ENCODE measurements around a stretch of chr12.

DNA sequence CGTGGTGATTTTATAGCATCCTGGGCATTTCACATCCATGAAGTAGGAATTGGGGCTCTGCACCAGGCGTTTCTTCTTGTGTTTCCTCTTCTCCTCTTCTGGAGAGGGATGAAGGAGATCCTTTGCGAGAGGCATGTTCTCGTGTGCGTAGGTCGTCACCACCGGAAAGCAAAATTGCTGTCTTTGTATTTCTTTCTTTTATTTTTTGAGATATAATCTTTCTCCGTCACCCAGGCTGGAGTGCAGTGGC lies 134.5 kb downstream of the TSPAN9 start:
- RRBS, result no CpG with 5 or more reads among the region's 8 CpGs

DNA sequence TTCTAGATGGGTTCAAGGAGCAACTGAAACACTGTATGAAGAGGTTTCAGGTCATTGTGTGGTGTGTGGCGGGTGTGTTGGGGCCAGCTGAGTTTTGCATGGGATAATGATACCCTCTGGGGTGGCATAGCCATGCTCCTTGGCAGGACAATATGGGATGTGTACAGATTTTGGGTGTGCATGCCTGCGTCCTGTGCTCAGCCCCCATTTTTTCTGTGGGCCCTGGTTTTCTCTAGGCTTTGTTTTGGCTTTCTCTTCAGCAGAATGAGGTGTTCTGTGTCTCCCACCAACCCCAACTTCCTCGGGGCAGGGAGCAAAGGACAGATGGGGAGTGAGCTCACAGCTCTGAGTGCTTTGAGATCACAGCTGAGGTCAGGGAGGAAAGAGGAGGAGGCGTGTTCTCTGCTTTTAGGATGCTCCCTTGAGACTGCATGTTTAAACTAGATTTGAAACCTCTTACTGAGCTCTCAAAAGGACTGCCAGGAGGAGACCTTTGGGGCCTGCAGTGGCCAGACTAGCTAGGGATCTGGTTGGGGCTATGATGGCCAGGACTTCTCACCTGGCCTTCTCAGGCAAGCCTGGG lies 140.9 kb downstream of the TSPAN9 start:
- RRBS, result no CpG with 5 or more reads among the region's 4 CpGs

- RRBS, result 95% methylated on average over 4 of the region's 16 CpGs
Measured at GRCh38 chr12:3241395-3242033, 164.3 kb downstream of the TSPAN9 start.

DNA sequence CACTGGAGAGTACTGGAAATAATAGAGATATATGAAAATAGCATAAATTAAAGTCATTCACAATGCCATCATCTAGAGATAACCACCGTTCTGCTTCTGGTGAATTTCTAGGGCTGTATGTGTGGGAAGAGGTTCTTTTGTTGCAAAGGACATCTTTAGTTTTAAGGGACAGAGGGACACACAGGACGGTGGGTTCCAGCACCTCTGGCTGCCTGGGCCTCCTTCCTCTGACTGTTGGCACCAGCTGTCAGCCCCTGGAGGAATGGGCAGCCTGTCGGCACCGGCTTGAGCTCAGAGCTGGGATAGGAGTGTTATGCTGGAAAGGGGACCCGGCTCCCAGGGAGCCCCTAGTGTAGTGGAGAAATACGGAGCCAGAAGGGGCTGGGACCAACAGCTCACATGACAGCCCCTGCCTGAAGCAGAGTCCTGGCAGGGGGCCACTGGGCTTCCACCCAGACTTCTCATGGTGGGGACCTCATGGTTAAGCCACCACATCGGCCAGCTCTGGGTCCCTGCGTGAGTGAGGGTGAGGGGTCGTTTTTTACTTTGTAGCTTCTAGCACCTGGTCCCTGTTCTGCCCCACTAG lies 174.4 kb downstream of the TSPAN9 start:
- RRBS, result 100% methylated on average over 1 of the region's 9 CpGs

DNA sequence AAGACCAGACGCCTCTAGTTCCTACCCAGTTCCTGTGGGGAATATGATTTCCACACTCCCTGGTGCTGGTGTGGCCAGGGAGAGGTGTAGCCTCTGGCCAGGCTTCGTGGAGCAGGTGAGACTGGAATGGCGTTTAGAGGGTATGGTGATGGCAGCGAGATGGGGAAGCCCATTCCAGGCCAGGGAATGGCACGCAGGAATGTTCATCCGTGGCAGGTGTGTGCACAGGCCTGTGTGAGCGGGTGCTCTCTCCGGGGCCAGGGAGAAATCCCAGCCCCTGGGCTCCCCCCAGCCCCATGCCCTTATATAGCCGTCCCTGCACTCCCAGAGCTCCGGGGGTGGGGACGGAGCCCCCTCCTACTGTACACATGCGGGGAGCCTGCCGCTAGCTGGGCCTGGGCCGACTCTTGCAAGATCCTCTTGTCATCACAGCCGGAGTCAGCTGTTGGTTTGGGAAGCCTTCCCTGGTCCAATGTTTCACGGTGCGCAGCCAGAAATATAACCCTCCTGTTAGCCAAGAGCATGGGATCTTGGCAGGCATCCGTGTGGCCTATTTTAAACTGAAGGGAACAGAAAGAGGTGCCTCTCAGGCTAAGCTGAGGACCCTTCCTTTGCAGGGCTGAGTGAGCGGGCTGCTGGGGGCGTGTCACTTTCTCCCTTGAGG lies 175.1 kb downstream of the TSPAN9 start:
- RRBS, result 92% methylated on average over 6 of the region's 20 CpGs

GRCh38 chr12:3264797-3265237 lies 187.6 kb downstream of the TSPAN9 start:
- RRBS, result no CpG with 5 or more reads among the region's 10 CpGs

GRCh38 chr12:3310963-3311460 lies 180.0 kb upstream of the PRMT8 start:
- RRBS, result 59% methylated on average over 4 of the region's 17 CpGs

- RRBS, result no CpG with 5 or more reads among the region's 4 CpGs
Measured at GRCh38 chr12:3315538-3315796, 175.5 kb upstream of the PRMT8 start.

DNA sequence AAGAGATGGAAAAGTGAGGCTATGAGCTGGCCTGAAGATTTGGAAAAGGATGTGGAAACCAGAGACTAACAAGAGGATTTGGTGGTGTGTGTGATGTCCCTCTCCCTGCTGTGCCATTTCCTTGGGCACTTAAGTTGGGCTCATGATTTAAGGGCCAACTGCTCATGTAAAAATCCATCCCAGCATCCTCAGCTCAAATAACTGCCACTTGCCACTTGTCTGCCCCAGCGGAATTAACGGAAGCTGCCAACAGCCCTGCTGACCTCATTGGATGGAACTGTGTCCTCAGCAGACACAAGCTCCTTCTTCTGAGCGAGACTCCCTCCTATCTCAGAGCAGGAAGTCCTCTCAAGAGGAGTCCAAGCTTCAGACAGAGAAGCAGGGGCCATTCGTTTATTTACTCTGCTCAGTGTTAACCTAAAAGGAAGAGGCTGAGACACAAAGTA lies 29.7 kb upstream of the PRMT8 start:
- RRBS, result no CpG with 5 or more reads among the region's 4 CpGs

DNA sequence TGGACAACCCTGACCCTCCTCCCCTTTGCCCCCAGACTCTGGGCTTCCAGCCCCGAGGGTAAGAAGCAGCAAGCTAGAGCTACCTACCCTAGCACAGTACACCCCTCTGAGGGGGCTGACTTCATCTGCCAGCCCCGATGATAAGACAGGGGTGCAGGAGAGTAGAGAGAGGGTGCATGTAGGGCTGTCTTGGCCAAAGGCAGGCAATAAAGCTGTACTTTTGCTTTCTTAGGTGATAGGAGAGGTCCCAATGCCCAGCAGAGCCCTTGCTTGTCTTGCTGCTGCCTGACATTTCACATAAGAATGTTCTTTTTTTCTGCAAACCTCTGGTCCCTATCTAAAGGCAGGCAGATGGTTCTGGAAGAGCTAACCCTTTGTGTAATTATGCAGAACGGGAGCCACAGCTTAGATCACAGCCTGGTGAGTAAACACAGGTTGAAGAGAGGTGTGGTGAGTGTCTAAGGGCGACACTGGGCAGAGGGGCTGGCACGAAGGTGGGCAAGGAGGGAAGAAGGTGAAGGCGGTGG lies 42.6 kb downstream of the PRMT8 start:
- RRBS, result no CpG with 5 or more reads among the region's 6 CpGs

GRCh38 chr12:3913439-3913697 lies 40.2 kb upstream of the PARP11 start:
- RRBS, result no CpG with 5 or more reads among the region's 4 CpGs

- RRBS, result no CpG with 5 or more reads among the region's 11 CpGs
Measured at GRCh38 chr12:3947510-3948335, 74.5 kb upstream of the PARP11 start.

- RRBS, result no CpG with 5 or more reads among the region's 8 CpGs
Measured at GRCh38 chr12:3962440-3963064, 89.4 kb upstream of the PARP11 start.

DNA sequence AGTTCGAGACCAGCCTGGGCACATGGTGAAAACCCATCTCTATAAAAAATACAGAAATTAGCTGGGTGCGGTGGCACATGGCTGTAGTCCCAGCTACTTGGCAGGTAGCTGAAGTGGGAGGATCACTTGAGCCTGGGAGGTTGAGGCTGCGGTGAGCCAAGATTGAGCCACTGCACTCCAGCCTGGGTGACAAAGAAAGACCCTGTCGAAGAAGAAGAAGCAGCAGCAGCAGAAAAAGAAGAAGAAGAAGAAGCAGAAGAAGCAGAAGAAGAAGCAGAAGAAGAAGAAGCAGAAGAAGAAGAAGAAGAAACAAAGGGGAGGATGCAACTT lies 139.5 kb upstream of the PARP11 start:
- RRBS, result no CpG with 5 or more reads among the region's 4 CpGs

DNA sequence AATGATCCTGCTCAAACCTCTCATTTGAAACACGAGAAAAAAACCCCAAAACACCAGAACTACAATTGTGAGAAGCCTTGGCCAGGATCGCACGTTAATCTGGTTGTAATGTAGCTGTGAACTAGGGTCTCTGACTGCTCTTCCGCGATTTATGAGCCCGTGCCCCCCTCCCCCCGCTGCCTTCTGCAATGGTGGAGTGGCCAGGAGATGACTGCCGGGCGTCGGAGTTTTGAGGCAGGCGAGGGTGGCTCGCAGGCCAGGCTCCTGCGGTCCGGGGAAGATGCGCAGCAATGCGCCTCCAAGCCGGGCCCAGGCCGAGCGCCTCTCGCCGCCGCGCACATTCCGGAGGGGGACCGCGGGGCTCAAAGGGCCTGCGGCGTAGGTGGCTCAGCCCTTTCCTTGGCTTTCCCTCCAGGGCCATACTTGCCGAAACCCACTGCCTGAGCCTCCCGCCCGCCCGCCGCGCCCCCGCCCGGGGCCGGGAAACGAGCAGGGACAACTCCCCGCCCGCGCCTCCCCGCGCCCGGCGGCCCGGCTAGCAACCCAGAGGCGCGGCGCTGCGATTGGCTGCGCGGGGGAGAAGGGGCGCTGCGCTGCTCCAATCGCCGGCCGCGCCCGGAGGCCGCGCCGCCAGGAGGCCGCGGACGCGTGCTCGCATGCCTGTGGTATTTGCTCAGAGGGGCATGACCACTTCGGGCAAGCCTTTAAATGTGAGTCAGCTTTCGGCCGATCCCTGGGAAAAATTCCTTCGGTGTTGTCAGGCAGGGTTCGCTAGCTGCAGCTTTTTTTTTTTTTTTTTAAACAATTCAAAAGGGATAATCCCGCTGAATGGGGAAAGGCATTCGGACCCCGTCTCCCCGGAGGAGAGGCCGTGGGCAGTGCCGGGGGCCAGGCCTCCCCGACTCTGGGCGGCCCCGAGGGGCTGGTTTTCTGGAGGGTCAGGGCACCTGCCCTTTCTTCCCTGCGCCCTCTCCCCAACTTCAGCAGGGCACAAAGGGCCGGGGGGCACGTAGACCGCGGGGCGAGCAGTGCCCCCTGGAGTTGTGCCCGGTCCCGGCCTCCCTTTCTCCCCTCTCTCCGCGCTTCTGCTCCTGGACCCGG lies 158.0 kb upstream of the PARP11 start:
- RRBS, result 55% methylated on average over 42 of the region's 92 CpGs

DNA sequence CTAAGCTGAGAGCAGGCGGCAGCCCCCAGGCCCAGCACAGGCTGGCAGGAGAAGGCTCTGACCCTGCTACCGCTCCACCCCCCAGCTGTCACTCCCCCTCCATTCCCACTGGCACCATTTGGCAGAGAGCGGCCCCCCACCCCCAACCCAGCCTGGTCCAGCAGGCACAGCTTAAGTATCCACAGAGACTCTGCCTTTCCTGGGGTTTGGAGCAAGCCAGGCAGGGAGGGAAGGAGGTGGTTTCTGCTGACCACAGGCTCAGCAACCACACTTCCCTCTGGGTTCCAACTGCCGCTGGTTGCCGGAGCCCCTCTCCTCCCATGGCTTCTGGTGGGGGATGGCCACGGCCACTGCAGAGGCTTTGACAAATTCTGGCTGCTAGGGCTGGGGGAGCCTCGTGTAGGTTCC lies 30.5 kb upstream of the CCND2 start:
- RRBS, result no CpG with 5 or more reads among the region's 7 CpGs

DNA sequence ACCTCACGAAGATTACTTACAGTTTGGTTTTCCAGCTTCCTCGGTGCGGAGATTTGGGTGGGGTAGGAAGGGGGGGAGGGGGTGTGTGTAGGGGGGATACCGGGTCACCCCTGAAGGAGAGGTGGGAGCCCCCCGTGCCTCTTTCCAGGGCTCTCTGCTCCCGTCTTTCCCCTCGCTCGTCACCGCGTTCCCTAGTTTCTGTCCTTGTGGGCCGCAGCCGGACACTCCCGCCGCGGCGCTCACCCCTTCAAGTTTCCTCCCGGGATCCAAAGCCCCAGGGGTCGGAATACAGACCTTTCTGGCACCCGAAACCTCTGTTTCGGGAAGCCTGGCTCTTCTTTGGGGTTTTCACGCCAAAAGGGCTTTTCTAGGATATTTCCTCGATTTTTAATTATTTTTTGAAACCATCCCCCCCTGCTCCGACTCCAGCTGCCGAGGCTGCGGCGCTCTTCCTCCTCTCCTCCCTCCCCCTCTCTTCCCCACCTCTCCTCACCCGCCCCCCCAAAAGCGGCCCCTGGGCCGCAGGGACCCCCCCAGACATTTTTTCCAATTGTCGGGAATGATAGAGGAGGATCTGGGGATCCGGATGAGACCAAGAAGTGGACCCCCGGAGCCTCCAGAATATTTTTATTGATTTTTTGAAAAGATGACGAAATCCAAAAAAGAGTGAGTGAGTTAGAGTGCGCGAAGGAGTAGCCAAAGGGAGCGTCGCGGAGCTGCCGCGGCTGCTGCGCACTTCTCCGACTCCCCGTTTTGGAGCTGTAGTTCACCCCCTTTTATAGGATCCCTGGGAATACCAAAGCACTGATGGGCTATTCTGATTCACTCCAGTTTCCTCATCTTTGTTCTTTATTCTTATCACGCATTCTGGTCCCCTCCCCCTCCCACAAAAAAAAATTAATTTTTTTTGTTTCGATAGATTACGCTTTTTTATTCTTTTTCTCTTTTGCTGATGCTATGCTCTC lies 1.7 kb downstream of the CCND2 start:
- RRBS, result 1% methylated on average over 8 of the region's 46 CpGs

DNA sequence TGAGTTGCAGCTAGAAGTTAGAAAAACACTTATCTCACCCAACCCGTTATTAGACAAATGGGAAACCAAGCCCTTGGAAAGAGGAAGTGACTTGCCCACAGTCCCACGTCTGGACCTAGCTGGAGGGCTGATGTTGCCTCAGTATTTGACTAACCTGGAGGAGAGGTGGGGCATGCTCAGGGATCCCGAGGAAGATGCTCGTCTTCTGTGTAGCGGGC lies 12.6 kb downstream of the CCND2 start:
- RRBS, result no CpG with 5 or more reads among the region's 5 CpGs

DNA sequence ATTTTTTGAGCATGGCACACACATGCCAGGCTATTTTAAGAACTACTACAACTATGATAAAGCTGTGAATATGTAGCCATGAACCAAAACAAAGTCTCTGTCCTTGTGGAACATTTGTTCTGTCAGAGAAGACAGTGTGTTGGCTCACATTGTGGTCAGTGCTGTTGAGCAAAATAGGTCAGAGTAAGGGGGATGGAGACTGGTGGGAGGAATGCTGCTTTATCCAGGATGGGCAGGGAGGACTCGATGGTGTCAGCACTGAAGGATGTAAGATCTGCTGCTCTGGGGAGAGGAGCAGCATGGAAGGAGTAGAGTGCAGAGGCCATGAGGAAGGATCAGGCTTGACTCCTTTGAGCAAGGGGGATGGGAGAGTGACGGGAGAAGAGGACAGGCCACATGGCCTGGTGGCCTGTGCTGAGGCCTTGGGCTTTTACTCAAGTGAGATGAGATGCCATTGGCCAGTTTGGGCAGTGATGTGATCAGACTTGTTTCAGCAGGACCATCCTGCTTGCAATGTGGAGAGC lies 23.9 kb downstream of the FGF23 start:
- RRBS, result no CpG with 5 or more reads among the region's 2 CpGs

DNA sequence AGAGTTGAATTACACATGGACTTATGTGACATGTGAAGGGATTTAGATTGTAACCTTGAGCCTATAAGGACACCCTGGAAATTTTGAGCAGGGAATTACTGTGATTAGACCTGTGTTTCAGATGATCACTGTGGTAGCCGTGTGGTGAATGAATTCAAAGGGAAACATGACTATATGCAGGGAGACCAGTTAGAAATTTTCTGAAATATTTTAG lies 16.1 kb upstream of the FGF23 start:
- RRBS, result no CpG with 5 or more reads among the region's 1 CpG

Measured in PFSK-1 (cell line).